Metanephros (tissue), 2 donors: ENCODE measurements around a stretch of chr10.

- RAMPAGE, long total RNA, result no peak
Observed at GRCh38 chr10:14736529-14737126, 38.1 kb downstream of the FAM107B start.

DNA sequence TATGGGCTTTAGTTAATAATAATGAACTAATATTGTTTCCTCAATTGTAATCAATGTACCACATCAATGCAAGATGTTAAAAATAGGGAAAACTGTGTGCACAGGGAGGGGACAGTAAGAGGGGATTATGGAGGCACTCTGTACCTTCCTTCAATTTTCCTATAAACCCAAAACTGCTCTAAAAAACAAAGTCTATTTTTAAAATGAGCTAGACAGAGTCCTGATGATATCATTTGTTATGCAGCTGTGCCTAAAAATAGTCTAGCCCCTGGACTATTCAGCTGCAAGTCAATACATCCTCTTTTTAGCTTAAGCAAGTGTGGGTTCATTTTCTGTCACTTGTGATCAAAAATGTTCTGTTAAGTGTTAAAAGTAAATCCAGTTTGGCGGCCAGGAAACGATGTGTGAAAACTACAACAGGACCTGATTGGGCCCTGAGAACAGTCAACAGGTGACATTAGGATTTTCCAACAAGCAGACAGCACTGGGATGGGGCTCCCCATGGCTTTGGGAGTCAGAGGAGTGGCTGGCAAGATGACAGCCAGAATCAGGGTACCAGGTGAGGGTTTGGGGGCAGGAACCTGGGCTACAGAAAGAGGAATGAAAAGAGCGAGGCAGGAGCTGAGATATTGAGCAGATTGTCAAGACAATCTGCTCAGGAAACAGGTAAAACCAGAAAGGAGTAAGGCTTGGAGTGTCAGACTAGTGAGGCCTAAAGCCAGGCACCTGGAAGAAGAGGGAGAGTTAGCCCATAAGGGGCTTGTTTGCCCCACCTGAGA, 33.9 kb downstream of the FAM107B start:
- RAMPAGE, long total RNA, result no peak

GRCh38 chr10:15084467-15085225, 3.9 kb downstream of the ACBD7 start:
- RAMPAGE, long total RNA, result no peak

GRCh38 chr10:15254749-15255377, 86.4 kb upstream of the NMT2 start:
- RAMPAGE, long total RNA, result no peak

DNA sequence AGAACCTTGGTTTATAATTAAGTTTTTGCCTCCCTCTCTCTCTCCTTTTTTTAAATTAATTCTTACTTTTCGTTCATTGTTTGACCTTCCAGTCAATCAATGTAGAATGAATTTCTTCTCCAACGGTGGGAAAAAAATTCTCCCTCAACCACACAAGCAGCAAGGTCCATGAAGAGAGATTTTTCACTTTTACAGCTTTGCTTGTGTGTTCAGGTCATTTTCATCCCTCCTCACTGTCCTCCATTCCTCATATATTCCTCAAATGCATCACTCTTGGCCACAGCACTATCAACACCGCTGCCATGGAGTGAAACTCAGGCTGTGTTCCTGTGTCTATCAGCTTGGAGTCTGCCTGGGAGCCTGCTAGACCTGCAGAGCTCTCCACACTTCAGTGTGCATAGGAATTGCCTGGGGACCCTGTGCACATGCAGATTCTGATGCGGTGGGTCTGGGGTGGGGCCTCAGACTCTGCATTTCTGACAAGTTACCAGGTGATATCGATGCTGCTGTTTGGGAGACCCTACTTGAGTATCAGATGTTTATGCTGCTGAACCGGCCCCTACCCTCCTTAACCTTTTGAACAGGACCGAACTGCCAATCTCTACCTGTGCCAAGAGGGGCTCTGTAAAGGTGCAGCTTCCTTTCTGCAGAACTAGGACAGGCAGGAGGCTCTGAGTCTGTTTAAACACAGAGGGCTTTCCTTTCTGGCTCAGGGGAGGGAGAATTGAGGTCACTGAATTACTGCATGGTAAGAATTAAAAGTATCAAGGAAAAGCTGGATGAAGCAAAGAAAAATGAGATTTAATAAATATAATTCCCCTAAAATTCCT, 107.3 kb upstream of the C1QL3 start:
- RAMPAGE, long total RNA, result no peak

GRCh38 chr10:16747387-16747932, 69.8 kb downstream of the RSU1 start:
- RAMPAGE, long total RNA, result no peak

DNA sequence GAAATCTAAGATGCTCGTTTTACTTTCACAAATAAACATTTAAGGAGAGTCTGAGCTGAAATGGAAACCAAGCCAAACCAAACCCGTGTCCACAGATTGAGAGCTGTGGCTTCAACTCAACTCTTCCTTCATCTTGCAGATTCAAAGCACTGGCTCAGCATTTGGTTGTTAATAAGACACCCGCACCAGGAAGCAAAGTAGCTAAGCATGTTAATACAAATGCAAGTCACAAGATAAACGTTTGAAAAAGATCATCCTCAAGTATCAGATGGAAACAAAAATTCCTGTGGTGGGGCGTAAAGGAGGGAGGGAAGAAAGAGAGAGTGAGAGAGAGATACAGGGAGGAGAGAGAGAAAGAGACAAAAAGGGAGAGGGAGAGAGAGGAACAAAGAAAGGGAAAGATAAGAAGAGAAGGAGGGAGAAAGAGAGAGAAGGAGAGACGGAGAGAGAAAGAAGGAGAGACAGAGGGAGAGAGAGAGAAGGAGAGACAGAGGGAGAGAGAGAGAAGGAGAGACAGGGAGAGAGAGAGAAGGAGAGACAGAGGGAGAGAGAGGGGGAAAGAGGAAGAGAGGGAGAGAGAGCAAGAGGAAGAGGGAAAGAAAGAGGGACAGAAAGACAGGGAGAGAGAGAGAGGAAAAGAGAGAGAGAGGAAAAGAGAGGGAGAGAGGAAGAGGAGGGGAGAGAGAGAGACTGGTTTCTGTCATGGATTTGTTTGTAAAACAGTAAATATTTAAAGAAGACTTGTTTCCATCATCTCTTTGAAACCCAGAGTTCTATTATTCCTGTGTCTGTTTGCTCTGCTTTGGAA, 150.3 kb upstream of the RSU1 start:
- RAMPAGE, long total RNA, result no peak

DNA sequence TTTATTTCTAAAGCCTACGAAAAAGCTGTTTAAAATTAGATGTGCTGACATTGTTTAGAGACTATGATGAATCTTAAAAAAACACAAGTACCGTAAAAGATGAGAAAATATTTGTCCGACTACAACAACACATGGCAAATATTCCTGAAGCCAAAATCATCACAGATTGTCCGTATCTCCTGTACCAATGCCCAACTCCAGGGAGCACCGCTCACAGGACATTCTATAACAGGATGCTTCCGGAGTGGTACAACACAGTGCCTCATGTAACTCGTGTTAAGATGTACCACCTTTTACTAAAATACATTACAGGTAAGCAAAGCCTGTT, 136.9 kb downstream of the CUBN start:
- RAMPAGE, long total RNA, result no peak

DNA sequence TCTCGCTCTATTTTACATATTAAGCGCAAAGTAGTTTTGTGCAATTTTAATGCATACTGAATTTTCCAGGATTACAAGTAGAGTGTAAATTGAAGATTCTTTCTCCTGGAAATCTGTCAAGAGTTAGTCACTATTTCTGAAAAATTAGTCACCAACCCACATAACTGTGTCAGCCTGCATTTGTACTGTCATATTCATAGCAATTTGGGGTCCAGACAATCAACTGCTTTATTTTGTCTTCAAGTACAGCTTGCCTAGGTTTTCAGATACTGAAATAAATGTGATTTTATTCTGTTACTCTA, 55.2 kb downstream of the CUBN start:
- RAMPAGE, long total RNA, result no peak

DNA sequence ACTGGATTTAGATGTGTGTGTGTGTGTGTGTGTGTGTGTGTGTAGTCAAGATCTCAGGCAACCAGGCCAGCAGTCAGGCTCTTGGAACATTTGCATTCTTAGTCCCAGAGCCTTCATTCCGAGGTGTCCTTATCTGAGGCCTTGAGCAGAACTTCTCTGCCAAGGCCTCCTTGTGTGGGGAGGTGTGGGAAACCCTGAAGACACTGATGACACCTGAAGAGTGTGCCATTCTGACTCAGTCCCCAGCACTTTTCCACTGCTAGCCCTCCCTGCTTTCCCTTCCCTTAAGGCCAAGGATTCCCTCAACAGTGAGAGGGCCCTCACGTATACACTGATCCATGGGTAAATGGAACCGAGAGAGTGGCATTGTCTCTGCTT, 30.4 kb downstream of the TRDMT1 start:
- RAMPAGE, long total RNA, result no peak

DNA sequence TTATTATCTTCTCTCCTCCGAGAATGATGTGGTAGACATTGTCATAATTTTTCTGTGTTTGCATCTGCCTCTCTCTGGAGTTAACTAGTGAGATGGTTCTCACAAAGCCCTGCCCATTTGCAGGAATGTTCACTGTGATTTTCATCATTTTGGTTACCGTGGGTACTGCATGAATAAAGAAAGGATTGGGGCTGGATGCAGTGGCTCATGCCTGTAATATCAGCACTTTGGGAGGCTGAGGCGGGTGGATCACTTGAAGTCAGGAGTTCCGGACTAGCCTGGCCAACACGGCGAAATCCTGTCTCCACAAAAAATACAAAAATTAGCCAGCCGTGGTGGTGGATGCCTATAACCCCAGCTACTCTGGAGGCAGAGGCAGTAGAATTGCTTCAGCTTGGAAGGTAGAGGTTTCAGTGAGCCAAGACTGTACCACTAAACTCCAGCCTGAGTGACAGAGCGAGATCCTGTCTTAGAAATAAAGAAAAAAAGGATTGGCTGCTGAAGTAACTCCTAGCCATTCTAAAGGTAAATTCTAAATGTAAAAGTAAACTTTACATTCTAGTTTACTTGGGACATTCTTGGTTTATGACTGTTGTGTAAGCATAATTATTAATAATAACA, 10.9 kb downstream of the VIM start:
- RAMPAGE, long total RNA, result no peak

DNA sequence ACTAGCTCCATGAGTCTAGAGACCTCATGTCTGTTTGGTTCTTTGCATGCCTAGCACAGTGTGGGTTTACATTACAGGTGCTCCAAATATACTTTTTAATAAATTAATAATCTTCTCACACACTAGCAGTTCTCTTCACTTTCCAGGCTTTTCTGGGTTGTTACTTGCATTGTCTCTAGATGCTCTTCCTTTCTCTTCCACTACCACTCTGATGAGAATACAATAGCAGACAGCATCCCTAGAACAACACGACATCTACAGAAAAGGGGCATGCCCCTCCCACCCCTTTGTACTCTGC, 31.0 kb downstream of the ST8SIA6 start:
- RAMPAGE, long total RNA, result no peak

DNA sequence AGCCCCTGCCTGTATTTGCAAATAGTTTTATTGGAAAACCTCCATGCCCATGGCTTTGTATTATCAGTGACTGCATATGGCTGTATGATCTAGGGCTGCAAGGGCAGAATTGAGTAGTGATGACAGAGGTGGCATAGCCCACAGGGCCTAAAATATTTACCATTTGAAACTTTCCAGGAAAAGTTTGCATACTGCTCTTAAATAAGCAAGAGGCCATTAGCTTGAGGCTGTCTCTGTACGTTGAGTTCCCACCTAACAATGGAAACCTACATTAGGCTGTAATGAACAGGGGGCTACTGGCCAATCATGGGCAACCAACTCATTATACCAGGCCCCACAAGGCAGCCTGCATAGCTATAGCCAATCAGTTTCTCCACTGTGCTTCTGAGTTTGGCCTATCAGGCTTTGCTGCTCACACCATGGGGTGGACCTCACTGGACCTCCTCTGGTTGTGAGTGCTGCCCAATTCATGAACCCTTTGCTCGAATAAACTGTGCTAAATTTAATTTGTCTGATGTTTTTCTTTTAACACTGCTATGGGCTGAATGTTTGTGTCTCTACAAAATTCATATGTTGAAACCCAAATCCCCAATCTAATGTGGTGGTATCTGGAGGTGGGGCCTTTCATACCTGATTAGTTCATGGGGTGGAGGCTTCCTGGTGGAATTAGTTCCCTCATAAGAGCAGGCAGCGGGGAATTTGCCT, 752 bp upstream of the ST8SIA6 start:
- RAMPAGE, long total RNA, result no peak

GRCh38 chr10:17645888-17646364, 2.0 kb downstream of the STAM start:
- RAMPAGE, long total RNA, result no peak

- RAMPAGE, long total RNA, result no peak
Observed at GRCh38 chr10:17912751-17913181, 39.0 kb upstream of the SLC39A12 start.

DNA sequence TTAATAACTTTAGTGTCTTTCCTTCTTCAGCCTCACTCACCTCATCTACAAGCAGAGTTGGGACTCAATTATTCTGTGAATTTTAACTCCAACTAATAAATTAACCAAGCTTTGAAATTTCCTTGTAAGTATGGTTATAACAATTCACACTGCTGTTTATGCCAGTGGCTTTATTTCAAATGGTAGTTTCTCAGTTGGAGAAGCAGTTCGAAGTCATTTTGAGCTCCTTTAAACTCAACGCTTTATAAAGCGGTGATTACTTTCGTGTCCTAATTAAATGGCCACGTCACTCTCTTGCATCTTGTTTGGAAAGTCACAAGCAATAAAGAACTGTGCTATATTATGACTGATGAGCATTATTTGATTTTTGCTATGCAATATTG, 251.5 kb downstream of the NSUN6 start:
- RAMPAGE, long total RNA, result no peak

DNA sequence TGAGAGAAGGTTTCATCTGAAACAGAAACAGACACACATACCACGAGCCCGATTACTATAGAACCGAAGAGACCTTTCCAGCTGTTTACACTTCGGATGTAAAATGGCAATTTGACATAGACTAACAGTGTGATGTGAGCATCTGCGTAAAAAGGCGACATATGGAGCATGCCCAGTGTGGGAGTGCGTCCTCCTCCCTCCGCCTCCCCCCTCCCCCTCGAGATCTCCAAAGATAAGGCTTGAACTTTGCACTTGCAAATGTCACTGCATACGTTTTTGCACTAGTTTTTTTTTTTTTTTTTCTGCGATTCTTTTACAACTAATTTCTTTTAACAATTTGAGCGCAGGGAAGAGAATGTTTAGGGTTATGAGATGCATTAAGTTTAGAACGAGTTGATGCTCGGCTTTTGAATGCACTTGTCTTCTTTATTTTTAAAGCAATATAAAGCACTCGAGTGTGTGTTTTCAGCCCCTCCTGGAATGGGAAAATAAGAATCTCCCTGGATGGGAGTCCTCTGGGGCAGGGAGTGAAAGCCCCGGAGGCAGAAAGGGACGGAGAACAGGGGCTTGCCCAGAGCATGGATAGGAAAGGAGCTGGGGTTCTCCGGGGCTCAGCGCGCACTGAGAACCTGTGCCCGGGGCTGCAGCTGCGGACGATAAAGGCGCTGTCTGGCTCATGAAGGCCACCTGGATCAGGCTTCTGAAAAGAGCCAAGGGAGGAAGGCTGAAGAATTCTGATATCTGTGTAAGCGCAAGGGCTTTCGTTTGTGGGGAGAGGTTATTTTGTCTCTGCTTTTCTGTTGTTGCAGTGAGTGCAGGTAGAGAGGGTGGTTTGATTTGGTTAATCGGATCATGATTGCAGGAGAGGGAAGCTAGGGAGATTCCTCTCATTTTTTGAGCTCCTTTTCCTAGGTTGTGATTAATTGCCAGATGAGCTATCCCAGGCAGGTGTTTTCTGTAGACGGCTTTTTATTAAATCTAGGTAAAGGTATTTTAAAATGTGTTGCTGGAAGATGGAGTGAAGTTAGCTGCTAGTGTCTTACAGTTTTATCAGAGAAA, 250.7 kb downstream of the NSUN6 start:
- RAMPAGE, long total RNA, result no peak

DNA sequence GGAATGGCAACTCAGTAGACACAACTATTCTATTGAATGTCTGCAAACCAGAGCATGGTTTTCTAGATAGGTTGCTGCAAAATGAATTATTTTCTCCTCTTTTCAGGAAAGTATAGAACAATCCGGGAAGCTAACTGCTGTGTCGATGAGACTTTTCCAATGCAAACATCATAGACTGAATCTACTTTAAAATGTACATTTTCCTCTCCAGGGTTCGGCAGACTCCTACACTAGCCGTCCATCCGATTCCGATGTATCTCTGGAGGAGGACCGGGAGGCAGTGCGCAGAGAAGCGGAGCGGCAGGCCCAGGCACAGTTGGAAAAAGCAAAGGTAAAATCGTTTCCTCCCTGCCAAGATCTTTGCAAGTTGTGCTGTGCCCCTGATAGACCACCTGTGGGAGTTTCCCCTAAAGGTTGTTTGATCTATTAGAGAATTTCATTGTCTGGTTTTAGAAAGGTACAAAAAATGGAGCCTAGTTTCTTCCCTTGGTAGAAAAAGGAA, 249.6 kb downstream of the NSUN6 start:
- RAMPAGE, long total RNA, result no peak

DNA sequence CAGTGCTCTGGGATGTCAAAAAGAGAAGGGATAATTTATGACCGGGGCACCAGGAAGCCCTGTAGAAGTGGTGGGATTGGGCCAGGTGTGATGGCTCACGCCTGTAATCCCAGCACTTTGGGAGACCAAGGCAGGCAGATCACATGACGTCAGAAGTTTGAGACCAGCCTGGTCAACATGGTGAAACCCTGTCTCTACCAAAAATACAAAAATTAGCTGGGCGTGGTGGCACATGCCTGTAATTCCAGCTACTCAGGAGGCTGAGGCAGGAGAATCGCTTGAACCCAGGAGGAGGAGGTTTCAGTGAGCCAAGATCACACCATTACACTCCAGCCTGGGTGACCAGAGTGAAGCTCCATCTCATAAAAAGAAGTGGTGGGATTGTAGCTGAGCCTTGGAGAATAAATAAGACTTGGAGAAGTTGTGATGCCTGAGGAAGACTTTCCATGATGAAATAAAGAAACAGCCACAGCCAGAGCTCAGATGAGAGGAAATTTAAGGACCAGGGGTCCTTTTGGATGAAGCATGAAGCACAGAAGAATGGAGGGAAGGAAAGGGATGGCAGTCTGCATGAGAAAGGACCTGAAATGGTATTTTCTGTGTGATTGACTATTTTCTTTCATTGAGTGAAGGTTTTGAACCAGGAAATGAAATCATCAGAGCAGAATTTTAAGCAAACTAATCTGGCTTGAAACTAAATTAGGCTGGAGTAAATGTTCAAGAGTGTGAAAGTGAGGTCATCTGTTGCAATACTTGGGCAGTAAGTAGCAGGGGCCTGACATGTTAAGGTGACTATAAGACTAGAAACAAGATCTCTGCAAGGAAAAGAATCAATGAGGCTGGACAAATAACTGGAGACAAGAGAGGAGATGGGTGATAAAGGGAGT, 205.5 kb downstream of the NSUN6 start:
- RAMPAGE, long total RNA, result no peak

DNA sequence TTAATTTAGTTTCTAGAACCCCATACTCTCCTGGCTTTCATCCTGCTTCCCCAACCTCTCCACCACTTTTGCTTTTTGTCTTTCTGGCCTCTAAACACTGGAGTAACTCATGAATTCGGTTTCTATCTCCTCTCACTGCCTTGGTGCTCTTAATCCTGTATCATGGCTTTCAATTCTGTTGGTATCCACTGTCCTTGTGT, 18.6 kb upstream of the MALRD1 start:
- RAMPAGE, long total RNA, result no peak